H7 (cell line): ENCODE measurements around the gene FES.

DNA sequence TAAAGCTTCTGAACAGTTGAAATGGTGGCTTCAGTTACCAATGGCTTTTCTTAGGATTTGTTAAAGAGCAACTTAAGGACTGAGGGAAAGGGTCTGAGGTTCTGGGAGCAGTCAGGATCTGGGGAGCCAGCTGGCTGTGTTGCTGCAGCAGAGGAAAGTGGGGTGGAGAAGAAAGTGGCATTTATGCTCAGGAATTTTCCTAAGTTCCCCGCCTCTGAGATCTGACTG is 37.6 kb downstream of the IQGAP1 start:
- RAMPAGE, long total RNA: no peak

DNA sequence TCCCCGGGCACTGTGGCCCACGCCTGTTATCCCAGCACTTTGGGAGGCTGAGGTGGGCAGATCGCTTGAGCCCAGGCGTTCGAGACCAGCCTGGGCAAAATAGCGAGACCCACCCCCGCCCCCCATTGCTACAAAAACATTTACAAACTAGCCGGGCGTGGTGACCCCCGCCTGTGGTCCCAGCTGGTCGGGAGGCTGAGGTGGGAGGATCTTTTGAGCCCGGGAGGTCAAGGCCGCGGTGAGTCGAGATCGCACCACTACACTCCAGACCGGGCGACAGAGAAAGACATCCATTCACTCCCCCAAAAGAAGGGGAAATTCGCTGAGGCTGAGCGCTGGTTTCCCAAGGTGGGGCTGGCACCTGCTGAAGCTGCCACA is 841 bp upstream of the CRTC3 start:
- RAMPAGE, long total RNA: no peak

DNA sequence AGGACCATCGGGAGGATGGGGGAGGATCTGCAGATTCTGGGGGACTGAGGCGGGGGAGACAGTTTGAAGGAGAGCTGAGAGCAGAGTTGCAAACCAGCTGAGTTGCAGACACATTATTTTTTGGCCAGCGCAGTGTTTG is 1.2 kb downstream of the CRTC3 start:
- RAMPAGE, long total RNA: no peak

DNA sequence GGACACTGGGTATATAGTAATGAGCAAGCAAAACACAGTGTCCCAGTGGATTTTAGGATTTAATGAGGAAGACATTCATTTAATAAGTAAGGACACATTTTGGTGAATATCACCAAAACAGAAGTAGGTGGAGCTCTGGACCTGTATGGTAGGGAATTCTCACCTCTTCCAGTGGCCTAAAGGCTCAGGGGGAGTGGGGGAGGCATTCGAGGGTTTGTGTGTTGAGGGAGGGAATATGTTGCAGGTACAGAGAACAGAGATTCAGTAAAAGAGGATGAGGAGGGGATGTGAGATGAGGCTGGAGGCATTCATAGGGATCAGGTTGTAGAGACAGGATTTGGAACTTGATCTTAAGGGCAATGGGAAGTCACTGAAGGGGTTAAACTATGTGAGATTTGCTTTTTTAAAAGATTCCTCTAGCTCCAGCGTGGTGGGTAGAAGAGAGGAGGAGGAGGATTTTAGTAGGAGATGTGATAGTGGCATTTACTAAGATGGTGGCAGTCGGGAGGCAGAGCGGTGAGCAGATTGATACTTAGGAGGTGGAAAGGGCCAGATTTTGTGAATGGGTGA is 4.0 kb downstream of the CRTC3 start:
- RAMPAGE, long total RNA: no peak

DNA sequence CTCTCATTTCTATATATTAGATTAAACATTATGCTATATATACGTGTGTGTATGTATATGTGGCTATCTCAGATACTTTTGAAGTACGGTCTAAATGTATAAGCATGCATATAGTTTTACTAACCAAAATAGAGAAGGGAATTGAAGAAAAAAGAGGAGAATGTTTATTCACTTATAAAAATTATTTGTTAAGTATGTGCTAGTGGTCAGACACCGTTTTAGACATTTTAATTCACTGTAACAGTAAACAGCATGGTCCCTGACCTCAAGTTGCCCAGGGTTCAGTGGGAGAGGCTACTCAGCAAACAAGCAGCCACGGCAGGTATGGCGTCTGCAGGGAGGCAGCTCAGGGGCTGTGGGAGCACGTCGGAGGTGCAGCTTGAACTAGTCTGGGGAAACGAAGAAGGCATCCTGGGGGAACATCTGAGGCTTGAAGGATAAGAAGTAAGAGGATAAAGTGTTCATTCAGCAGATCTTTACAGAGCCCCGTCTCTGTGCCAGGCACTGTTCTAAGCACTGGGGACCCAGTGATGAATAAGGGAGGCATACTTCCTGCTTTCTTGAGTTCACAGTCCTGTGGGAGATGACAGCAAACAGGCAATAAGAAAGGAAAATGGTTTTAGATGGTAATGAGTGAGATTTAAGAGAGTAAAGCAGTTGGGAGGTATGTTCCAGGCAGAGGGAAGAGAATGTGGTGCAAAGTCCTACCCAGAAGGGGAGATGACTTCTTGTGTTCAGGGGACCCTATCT is 66.1 kb downstream of the CRTC3 start:
- RAMPAGE, long total RNA: no peak

DNA sequence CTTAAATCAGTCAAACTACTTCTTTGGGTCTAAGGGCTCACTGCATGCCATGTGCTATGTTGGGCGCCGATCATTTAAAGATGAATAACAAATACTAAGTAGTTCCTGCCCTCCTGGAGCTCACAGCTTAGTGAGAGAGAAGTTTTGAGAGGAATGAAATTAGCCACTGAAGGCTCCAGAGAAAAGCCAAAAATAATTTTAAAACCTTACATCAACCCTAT is 44.5 kb downstream of the BLM start:
- RAMPAGE, long total RNA: no peak

DNA sequence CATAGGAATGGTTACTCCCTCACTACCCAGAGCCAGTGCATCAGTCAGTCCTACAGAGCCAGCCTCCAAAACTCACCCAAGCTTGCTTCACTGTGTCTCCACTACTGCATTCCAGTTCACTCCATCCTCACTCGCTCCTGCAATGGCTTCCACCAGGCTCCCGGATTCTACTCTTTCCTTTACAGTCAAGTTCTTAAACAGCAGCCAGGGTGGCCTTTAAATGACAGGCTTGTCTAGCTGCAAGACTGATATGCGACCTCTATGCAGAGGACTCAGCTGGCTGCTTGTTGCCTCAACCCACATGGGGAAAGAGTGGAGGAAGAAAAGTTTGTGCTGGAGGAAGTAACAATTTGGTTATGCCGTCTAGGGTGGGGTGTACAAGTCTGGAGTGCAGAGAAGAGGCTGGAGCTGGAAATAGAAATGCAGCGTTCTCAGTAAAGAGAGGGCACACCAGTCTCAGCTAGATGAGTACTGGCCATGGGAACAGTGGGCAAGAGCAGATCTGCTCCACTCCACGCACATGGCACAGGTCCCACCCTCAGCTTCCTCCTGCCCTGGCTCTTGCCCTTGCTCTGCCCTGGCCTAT is 60.0 kb upstream of the FURIN start:
- RAMPAGE, long total RNA: no peak

DNA sequence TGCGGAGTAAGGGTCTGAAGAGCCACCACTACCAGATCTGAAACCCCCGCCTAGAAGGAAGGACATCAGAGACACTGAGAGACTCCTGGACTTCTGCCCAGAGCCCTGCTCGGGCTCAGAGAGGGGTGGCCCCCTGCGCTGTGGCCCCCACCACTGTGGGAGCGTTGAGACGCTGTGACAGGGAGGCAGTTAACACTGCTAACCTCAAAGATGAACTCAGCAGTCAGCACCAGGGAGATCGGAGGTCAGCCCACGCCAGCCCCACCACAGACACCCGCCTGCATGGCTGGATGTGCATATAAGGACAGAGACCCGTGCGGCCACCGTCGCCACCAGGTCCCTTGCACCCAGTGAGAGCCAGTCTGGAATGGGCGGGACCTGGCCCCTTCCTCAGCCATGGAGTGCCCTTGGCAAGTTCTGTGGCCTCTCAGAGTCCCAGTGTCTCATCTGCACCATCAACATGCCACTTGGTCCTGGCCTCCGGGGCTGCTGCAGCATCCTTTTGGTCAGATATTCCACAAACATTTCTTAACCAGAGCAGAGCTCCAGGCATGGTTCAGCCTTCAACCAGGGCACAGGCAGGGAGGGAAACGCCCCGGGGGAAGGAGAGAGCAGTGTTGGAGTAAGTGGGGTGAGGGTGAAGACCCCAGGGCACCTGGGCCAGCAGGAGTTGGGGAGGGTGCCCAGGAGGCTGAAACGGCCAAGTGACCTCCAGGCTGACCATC is 48.5 kb upstream of the FURIN start:
- RAMPAGE, long total RNA: no peak

- RAMPAGE, long total RNA: no peak
Observed at GRCh38 chr15:90826213-90826506, 42.2 kb upstream of the FURIN start.

DNA sequence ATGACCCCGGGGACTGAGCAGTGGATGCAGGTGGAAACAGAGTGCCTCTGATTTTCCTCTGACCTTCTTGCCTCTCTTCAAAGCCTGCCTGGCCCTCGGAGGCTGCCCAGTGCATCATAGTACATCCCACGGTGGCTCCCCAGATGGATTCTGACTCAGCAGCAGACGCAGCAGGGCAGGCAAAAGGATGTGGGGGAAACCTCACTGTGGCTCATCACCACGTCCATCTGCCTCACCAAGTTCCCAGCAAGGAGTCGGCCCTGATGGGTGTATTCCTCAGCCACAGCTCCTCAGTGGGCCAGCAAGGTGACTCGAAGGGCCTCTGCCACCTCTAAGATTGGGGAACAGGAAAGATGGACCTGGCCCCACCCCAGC is 15.7 kb upstream of the FURIN start:
- RAMPAGE, long total RNA: no peak

- RAMPAGE, long total RNA: no peak
Observed at GRCh38 chr15:90860686-90860943, 7.8 kb upstream of the FURIN start.

GRCh38 chr15:90866136-90866753 is 2.1 kb upstream of the FURIN start:
- RAMPAGE, long total RNA: no peak

GRCh38 chr15:90884227-90884942 is at the start of gene FES:
Gene FES, plus strand, starts transcription at chr15:90884504.
- RAMPAGE, long total RNA: start-site peak on the plus strand at chr15:90884410-90884506, 19 reads

- RAMPAGE, long total RNA: no peak
Observed at GRCh38 chr15:90919692-90920388, 12.5 kb downstream of the HDDC3 start.

- RAMPAGE, long total RNA: no peak
Observed at GRCh38 chr15:90979100-90979535, 15.2 kb downstream of the PRC1 start.

- RAMPAGE, long total RNA: no peak
Observed at GRCh38 chr15:90981294-90982323, 12.7 kb downstream of the PRC1 start.

DNA sequence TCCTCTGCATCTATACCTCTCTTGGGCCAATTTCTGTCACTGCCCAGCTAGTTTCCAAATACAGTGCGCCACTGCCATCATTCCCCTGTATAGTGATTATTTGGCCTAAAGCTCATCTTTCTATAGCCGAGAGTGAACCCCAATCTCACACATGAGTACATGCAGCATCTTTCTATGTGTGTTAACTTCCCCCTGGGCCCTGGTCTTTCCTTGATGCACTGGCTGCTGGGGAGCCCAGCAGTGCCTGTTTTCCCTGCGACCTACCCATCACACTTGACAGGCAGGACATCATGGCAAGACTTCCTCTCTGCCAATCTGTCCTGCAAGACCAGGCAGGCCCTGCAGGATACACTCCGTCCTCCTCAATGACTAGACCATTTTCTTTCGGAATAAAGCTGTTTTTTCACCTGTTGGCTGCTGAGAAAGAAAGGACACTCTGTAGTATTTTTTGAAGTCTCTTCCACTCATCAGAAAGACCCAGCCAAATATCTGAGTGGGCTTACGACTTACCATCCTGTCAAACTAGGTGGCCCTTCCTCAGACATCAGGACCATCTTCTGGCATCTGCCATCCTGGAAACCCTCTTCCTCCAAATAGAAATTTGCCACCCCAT is 47.5 kb downstream of the FAM174B start:
- RAMPAGE, long total RNA: no peak

GRCh38 chr15:92636793-92637408 is 18.7 kb downstream of the FAM174B start:
- RAMPAGE, long total RNA: no peak

DNA sequence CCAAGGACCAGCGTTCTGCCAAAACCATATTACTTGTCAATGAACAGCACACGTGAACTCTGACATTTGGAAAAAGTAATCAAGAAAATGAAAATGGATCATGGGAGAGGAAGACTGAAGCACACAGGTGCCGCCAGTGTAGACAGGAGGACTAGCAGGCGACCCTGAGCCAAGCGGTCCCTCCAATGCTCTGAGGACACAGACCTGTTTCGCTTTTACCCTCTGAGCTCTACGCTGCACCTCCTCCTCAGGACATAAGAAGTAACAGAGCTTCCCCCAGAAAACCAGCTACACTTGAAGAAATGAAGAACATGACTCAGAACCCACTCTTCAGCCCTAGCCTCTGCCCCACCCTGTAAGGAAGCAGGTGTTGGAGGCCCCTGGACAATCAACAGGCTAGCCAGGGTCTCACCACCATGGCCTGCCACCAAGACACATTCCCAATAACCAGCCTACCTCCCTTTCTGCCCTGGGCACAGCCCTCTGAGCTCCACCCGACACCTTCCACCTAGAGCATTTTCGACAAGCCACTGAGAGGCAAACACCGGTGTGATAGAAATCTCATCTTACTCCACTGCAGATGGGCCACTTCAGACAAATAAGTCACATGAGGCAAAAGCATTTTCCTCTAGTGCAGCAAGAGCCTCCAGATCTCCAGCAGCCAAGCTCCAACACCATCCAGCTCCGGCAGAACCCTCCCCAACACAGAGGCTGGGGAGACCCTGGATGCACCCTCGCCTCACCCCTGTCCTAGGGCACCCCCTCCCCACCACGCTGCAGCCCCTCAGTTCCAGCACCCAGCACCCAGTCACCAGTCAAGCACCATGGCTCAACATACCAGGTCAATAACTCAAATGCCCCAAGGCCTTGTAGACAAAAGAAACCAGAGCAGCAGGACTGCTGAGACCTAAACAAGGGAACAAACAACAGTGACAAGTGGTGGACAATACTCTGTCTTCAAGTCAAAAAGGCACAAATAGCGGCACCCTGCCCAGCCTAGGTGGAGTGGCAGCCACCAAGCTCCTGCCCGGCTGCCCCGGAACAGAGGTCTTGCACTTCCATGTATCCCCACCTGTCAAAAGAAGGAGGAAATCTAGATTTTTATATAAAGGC is 11.4 kb downstream of the FAM174B start:
- RAMPAGE, long total RNA: no peak

DNA sequence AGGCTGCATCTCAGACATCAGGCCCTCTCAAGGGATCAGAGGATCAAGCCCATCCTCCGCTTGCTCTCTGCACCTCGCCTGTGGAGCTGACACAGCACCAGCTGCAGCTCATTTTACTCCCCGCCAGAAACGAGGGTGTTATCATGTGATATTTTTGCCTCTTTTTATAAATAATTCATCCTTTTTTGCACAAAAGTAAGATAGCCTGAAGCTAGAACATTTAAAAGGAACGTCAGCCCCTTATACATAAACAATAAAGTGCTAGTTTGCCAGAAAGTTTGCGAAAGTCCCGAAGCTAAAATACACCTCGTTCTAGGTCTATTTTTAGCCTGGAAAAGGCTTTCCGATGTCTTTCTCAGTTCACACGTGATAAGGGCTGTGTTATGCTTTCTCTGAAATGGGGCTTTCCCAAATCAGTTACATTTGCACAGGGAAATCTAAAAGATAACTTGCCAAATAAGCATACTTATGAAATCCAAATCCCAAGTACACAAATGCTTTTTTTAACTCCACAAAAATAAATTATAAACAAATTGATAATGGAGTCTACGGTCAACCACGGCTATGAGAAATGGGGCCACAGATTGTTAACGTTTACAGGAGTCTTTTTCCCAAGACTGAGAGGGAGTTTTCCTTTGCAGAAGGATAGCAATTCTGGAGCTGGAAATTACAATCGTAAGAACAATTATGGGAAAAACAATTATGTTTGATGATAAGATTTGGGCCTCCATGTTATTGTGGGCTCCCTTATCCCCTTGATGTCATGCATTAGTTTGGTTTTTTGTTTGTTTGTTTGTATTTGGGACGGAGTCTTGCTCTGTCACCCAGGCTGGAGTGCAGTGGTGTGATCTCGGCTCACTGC is 9.8 kb upstream of the FAM174B start:
- RAMPAGE, long total RNA: no peak